ENCODE results near the genes ANO10 and TCAIM.

GRCh38 chr3:43290292-43290641 lies 3.9 kb downstream of the SNRK start:
- PRO-cap: no peak
- RAMPAGE, long total RNA, 3 experiments: no peak in any of the 3 experiments

- PRO-cap: no peak
- RAMPAGE, long total RNA, 3 experiments: no peak in any of the 3 experiments
These were observed 64.7 kb downstream of the SNRK start for GRCh38 chr3:43350964-43351424.

GRCh38 chr3:43393451-43394344 lies 107.4 kb downstream of the SNRK start:
- PRO-cap: no peak
- RAMPAGE, long total RNA, 3 experiments: no peak in any of the 3 experiments

DNA sequence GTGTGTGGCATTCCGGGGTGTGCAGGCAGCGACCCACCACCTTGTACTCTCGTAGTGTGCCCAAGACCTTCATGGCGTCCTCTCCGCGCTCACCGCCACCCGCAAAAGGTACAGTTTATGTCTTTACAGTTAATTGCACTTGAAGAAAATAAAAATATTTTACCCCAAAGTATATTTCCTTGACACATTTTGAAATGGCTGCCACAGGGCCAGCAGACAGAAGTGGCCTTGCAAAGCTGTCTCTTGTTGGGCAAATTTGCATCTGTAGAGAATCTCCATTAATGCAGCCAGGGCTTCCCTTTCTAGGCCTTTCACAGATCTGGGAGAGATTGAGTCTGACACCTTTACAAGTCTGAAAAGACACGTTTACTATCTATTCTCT lies 136.0 kb downstream of the ANO10 start:
- PRO-cap: no peak
- RAMPAGE, long total RNA, 3 experiments: no peak in any of the 3 experiments

GRCh38 chr3:43621495-43622767 lies at the start of gene ANO10:
Gene ANO10, minus strand, starts transcription at chr3:43622011.
- PRO-cap: bidirectional peak, plus-strand start at chr3:43622365, minus-strand start at chr3:43621982
- RAMPAGE, long total RNA, 3 experiments: start-site peak on the minus strand in 3 of 3 experiments, at chr3:43621932-43622003 at its widest, 31 to 160 reads per replicate

- PRO-cap: no peak
- RAMPAGE, long total RNA, 3 experiments: no peak in any of the 3 experiments
These were observed 29.2 kb downstream of the ABHD5 start for GRCh38 chr3:43719802-43720520.

GRCh38 chr3:43770327-43771369 lies 79.9 kb downstream of the ABHD5 start:
- PRO-cap: bidirectional peak, plus-strand start at chr3:43770892, minus-strand start at chr3:43770702
- RAMPAGE, long total RNA, 3 experiments: no peak in any of the 3 experiments

GRCh38 chr3:43872780-43873391 lies 182.1 kb downstream of the ABHD5 start:
- PRO-cap: no peak
- RAMPAGE, long total RNA, 3 experiments: no peak in any of the 3 experiments

- PRO-cap: bidirectional peak, plus-strand start at chr3:44338779, minus-strand start at chr3:44338700
- RAMPAGE, long total RNA, 3 experiments: start-site peak on the plus strand in 3 of 3 experiments, at chr3:44338744-44338787 at its widest, 85 to 304 reads per replicate
These were observed at the start of gene TCAIM for GRCh38 chr3:44338627-44339233. Gene TCAIM, plus strand, starts transcription at chr3:44338766.

- PRO-cap: no peak
- RAMPAGE, long total RNA, 3 experiments: no peak in any of the 3 experiments
These were observed 29.5 kb downstream of the ZNF445 start for GRCh38 chr3:44447906-44448386.

GRCh38 chr3:44455063-44455796 lies 22.2 kb downstream of the ZNF445 start:
- PRO-cap: no peak
- RAMPAGE, long total RNA, 3 experiments: no peak in any of the 3 experiments

DNA sequence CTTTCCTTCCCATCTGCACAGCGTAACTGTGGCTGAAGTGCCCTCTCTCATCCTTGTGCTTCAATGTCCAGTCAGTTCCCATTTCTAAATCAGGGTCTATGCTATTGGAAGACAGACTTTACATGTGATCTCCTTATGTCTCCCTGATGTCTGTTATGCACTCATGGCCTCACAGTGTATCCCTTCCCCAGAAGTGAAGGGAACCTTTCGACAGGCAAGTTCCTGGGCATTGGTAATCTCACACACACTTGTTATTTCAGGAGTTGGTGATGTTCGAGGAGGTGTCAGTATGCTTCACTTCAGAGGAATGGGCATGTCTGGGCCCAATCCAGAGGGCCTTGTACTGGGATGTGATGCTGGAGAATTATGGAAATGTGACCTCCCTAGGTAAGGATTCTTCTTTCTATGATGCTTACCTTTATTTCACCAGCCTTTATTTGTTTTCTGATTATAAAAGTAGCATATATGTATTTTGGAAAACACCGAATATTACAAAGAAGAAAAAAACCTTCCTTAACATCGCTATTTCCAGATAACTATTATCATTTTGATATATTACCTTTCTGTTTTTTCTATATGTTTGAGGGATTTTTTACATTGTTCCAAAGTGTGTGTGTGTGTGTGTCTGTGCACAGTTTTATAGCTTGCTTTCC lies 7.5 kb downstream of the ZNF197 start:
- PRO-cap: no peak
- RAMPAGE, long total RNA, 3 experiments: no peak in any of the 3 experiments

- PRO-cap: no peak
- RAMPAGE, long total RNA, 3 experiments: no peak in any of the 3 experiments
These were observed 2.0 kb upstream of the ZNF35 start for GRCh38 chr3:44646211-44647267.

GRCh38 chr3:44838084-44838606 lies 23.6 kb upstream of the TMEM42 start:
- PRO-cap: no peak
- RAMPAGE, long total RNA, 3 experiments: no peak in any of the 3 experiments

DNA sequence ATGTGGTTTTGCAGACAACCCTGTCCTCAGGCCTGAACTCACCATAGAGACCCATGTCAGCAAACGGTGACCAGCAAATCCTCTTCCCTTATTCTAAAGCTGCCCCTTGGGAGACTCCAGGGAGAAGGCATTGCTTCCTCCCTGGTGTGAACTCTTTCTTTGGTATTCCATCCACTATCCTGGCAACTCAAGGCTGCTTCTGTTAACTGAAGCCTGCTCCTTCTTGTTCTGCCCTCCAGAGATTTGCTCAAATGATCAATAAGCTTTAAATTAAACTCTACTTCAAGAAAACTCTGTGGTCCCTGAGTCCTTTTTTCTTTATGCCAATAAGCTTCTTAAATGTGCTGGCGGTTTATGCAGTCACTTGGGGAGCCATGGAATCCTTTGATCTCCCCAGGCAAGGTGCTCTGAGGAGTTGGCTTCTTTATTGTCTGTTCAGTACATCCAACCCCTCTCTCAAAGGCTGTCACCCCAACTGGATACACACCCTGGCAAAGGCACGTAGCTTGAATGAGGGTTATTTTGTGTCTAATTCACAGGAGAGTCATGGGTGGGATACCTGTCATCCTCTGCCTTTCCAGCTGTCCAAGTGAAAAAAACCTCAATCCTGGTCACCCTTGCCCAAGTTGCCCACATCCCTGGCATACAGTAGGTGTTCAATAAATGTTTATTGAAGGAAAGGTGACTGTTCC lies 40.0 kb downstream of the TGM4 start:
- PRO-cap: no peak
- RAMPAGE, long total RNA, 3 experiments: no peak in any of the 3 experiments

DNA sequence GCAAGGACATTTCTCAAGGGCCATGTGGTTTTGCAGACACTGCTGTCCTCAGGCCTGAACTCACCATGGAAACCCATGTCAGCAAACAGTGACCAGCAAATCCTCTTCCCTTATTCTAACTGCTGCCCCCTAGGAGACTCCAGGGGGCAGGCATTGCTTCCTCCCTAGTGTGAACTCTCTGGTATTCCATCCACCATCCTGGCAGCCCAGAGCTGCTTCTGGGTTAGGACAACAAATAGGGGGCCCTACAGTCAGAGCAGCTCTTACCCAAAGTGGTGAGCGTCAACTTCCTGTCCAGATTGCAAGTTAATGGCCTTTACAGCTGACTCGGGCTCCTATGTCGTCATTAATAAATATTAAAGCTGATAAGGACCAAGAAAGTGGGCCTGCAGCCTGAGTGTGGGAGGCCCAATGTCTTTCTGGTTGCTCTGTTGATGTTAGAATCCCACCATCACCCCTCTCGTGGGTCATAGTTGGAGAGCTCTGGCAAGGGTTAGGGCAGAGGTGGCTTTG lies 41.4 kb downstream of the TGM4 start:
- PRO-cap: no peak
- RAMPAGE, long total RNA, 3 experiments: no peak in any of the 3 experiments

DNA sequence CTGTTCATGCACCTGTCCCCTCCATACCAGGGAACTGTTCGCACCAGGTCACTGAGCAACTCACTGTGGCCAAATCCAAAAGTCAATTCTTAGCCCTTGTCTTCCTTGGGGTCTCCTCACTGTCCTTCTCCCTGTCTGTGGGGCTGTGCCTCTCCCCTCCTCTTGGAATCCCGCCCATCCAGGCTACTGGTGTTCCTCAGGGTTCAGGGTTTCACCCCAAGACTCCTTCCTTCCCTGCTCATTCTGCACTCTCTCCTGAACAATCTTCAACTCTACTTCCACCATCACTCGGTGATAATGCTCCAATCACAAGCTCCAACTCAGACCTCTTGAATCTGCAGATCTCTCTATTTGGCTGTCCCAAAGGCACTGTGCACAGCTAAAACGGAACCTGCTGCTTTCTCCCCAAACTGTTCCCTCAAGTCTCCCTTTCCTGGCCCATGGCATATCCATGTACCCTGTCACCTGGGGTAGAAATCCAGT lies 24.2 kb downstream of the ZDHHC3 start:
- PRO-cap: no peak
- RAMPAGE, long total RNA, 3 experiments: no peak in any of the 3 experiments

DNA sequence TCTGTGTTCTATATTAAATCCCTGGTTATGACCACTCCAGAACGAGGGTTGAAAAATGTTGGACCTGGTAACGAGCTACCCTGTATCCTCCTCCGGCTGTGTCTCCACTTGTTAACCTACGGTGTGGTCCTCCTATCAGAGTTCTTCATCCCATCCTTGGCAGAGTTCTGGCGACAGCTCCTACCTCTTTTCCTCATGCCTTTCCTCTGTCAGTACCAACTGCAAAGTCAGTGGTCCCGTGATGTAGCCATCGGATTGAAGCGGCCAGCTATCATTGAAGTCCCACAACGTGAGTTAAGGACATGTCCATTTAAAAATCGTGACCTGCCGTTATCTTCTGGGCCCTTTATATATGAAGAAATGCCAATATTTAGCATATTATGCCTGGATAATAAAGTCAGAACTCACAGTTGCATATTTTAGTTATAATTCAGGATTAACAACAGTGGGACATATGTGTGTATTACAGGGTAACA lies 1.1 kb downstream of the EXOSC7 start:
- PRO-cap: unidirectional peak, minus-strand start at position 208 of the sequence
- RAMPAGE, long total RNA, 3 experiments: no peak in any of the 3 experiments

- PRO-cap: no peak
- RAMPAGE, long total RNA, 3 experiments: no peak in any of the 3 experiments
These were observed 22.0 kb upstream of the LARS2 start for GRCh38 chr3:45366387-45366738.

- PRO-cap: no peak
- RAMPAGE, long total RNA, 3 experiments: no peak in any of the 3 experiments
These were observed 50.2 kb upstream of the LIMD1 start for GRCh38 chr3:45544015-45545006.